Tongue (tissue), 2 donors: ENCODE data around the genes VAMP4, DNM3, SLC9C2 and SERPINC1.

DNA sequence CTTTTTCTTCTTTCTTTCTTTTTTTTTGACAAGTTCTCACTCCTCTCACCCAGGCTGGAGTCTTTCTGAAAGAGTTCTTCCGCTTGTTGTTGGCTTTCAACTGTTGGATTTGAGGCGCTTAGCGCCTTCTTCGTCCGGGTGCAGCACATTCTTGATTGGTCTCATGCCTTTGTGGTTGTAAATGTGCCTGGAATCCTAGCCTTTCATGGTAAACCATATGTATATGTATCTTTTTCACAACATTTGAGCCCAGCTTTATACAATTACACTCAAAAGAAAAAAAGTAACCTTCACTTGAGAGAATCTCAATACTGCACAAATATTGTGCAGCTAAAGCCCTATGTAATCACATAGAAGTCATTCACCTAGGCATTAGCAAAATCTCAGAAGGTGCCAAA is 935 bp downstream of the C1orf112 start:
- RAMPAGE, long total RNA, result no peak

GRCh38 chr1:170663317-170663721 is 612 bp upstream of the PRRX1 start:
- RAMPAGE, long total RNA, result no peak

- RAMPAGE, long total RNA, result no peak
Observed at GRCh38 chr1:170693081-170693676, 29.2 kb downstream of the PRRX1 start.

GRCh38 chr1:171126538-171126911 is 35.8 kb downstream of the FMO3 start:
- RAMPAGE, long total RNA, result no peak

GRCh38 chr1:171644886-171645663 is 7.4 kb downstream of the MYOC start:
- RAMPAGE, long total RNA, result no peak

DNA sequence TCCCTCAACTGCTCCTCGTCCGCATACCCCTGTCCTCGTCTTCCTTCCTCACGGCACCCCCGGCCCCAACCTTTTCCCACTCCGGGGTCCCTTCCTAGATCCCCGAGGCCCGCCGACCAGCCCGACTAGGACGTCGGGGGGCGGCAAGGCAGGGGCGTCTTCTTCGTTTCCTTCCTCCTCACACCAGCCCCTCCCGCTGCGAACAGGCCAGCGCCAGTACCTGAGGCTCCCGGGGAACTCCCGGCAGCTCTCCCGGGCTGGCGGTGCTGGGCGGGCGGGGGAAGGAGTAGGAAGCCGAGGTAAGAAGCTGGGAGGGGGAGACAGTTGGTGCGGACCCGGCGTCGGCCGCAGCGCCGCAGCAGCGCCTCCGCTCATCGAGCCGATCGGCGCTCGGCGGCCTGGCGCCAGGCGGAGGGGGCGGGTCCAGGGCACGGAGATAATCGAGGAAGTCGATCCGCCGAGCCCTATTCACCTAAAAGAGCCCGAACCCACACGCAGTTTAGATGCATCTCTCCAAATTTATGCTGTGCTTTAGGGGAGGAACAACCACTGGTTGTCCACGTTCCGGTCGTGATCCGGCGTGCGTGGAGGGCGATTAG is at the start of gene VAMP4:
VAMP4 (minus strand) TSS at position 376 of the 599 bp plus-strand sequence.
- RAMPAGE, long total RNA, result start-site peak on the minus strand centred at position 255 of the sequence, 49 bp wide, 54 and 19 reads in 2 replicates

DNA sequence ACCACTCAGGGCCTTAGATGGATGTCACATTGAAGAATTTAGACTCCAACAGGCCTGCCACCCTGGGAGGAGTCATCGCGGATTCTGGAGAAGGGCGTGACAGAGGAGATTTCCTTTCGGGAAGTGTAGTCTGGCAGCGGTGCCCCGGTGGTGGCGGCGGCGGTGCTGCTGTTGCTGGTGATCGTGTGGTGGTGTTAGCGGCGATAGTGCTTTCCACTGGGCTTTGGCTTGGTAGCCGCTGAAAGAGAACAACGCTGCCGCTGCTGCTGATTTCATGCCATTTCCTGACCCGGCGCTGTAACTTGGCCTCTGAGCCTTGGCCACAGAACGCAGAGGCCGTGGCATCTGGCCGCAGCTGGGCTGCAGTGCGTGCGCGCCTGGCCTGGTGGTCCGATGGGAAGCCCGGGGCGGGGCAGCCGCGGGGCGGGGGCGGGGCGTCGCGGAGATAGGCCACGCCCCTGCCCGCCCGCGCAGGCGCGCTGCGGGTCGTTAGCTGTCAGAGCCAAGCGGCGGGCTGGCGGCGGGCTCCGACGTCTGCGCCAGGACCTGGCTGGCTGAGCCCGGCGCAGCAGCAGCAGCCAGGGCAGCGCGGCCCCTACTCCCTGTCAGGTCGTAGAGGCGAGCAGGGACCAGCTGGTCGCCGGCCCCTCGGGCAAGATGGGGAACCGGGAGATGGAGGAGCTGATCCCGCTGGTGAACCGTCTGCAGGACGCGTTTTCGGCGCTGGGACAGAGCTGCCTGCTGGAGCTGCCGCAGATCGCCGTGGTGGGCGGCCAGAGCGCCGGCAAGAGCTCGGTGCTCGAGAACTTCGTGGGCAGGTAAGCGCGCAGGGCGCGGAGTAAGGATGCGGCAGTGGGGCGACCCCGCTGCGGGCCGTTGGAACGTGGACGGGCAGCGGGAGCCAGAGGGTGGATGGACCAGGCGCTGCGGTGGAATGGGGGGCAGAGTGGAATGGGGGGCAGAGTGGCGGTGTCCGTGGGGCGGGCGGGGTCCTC is at the start of gene DNM3:
DNM3 (plus strand) TSS at position 499 of the 995 bp plus-strand sequence.
- RAMPAGE, long total RNA, result no peak

GRCh38 chr1:172109074-172110025 is 268.1 kb downstream of the DNM3 start:
- RAMPAGE, long total RNA, result no peak

- RAMPAGE, long total RNA, result no peak
Observed at GRCh38 chr1:172399197-172399784, 21.2 kb upstream of the C1orf105 start.

- RAMPAGE, long total RNA, result no peak
Observed at GRCh38 chr1:172500252-172500657, 32.7 kb upstream of the SUCO start.

- RAMPAGE, long total RNA, result no peak
Observed at GRCh38 chr1:172533737-172534075, 756 bp downstream of the SUCO start.

DNA sequence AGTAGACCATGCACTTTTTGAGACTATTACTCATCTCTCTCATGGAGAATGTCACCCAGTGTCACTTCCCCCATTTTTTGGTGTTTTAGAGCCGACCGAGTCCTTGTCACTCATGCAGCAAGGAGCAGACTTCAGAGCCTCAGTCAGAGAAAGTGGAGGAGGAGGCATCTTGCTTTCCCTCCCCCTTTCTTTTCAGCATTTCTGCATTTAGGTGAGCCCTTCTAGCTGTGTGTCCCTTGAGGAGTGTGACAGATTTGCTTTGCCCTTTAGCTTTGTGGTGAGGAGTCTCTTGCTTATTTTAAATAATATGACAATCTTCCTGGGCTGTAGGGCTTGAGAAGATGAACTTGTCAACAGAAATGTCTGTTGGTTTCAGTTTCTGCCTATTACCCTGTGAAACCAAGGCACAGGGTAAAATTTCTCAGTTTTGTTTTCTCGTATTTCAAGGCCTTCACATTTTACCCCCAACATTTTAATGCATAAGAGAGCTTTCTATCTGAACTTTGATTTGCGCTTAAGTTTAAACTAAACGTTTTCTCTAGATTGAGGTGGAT is 160.3 kb downstream of the FASLG start:
- RAMPAGE, long total RNA, result no peak

GRCh38 chr1:173190440-173191003 is 16.6 kb downstream of the TNFSF4 start:
- RAMPAGE, long total RNA, result no peak

DNA sequence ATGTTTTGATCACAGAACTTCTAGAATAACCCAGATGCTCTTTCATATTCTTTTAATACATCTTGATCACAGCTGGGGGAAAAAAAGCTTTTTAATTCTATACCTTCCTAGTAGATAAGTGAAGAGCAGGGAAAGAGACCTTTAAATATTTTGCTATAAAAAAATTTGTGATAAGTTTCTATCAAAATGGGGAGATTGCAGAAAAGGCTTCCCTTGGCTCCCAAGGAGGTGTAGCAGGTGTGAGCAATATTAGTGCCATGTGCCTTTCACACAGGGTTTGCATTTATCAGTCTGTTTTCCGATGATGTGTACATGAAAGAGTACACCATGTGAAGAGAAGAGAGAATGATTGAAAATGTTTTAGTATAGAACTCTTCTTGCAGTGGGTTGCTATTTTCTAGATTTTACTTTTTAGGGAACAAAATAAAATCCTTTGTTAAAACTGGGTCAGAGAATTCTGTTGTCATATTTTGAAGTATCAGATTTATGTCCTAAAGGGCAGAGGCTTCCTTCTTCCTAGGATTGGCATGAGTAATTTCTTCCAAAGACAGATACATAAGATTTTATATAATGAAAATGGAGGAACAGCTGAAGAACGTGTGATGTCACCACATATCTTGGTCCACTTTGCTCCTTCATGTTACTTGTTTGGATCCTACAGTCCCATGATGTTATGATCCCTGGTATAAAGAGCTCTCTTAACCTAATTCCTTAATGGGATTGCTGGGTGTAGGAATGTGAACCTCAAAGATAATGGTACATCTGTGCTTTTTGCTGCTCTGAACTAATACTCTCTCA is 11.4 kb downstream of the PRDX6 start:
- RAMPAGE, long total RNA, result no peak

- RAMPAGE, long total RNA, result no peak
Observed at GRCh38 chr1:173602786-173603745, at the start of gene SLC9C2. Gene SLC9C2 (minus strand): TSS chr1:173603072.

- RAMPAGE, long total RNA, result no peak
Observed at GRCh38 chr1:173856107-173856915, 11.9 kb upstream of the ZBTB37 start.

DNA sequence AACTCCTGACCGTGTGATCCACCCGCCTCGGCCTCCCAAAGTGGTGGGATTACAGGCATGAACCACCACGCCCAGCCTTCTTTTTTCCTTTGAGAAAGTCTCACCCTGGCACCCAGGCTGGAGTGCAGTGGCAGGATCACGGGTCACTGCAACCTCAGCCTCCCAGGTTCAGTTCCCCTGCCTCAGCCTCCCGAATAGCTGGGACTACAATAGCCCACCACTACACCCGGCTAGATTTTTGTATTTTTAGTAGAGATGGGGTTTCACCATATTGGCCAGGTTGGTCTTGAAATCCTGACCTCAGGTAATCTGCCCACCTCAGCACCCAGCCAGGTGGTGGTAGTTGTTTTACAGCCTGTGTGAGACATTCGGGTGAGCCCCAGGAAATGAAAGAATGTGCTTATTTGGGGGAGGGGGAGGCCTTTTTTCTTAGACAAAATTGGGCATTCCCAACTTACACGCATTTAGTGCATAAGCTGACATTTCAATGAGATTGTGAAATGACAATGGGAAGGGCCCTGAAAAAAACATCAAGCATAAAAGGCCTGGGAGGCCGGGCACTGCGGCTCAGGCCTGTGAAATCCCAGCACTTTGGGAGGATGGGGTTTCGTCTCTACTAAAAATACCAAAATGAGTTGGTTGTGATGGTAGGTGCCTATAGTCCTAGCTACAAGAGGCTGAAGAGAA is 5.6 kb upstream of the ZBTB37 start:
- RAMPAGE, long total RNA, result no peak

- RAMPAGE, long total RNA, result no peak
Observed at GRCh38 chr1:173916970-173917177, 253 bp downstream of the SERPINC1 start.

DNA sequence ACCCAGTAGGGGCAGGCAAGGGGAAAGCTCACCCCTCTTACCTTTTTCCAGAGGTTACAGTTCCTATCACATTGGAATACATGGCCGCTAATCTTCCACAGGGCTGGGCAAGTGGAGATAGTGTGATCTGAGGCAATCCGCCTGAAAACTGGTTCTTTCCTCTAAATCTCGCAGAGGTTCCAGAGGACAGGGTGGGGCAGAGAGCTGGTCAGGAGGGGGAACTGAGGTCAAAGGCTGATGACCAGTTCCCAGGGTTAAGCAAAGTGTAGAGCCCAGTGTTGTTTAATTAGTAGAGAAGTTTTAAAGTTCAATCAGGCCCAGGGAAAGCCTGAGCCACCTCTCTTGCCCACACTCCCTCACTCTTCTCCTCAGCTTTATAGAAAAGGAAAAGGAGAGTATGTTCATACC is at the start of gene SERPINC1:
SERPINC1 (minus strand) TSS at position 150 of the 408 bp plus-strand sequence.
- RAMPAGE, long total RNA, result no peak

- RAMPAGE, long total RNA, result no peak
Observed at GRCh38 chr1:174131327-174131632, 28.0 kb upstream of the RABGAP1L start.